H7 (cell line): ENCODE results near the gene GPR139.

GRCh38 chr16:16007593-16008427 lies 58.4 kb downstream of the ABCC1 start:
- RAMPAGE, long total RNA = no peak

DNA sequence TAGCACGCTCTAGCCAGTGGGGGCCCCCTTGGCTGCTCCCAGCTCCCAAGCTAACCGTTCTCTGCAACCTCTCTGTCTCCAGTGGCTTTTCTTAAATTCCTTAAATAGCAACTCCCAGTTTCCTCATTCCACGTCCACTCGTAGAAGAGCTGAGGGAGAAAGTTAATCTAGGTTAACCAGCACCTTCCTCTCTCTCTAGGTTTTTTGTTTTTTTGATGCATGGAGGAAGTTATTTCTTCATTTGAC lies 125.1 kb downstream of the ABCC1 start:
- RAMPAGE, long total RNA = no peak

DNA sequence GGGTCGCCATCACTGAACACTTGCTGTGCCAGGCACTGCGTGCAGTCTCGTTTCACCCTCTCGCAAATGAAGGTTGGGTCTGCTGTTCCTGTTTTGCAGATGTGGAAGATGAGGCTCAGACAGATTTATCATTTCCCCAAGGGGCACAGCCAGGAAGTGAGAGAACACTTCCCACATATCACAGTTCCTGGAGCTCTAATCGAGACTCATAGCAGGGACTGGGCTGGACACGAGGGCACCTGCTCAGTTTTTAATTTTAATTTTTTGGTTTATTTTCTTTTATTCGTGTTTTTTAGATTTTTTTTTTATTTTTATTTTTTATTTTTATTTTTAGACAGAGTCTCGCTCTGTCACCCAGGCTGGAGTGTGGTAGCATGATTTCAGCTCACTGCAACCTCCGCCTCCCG lies 122.6 kb downstream of the ABCC6 start:
- RAMPAGE, long total RNA = no peak

DNA sequence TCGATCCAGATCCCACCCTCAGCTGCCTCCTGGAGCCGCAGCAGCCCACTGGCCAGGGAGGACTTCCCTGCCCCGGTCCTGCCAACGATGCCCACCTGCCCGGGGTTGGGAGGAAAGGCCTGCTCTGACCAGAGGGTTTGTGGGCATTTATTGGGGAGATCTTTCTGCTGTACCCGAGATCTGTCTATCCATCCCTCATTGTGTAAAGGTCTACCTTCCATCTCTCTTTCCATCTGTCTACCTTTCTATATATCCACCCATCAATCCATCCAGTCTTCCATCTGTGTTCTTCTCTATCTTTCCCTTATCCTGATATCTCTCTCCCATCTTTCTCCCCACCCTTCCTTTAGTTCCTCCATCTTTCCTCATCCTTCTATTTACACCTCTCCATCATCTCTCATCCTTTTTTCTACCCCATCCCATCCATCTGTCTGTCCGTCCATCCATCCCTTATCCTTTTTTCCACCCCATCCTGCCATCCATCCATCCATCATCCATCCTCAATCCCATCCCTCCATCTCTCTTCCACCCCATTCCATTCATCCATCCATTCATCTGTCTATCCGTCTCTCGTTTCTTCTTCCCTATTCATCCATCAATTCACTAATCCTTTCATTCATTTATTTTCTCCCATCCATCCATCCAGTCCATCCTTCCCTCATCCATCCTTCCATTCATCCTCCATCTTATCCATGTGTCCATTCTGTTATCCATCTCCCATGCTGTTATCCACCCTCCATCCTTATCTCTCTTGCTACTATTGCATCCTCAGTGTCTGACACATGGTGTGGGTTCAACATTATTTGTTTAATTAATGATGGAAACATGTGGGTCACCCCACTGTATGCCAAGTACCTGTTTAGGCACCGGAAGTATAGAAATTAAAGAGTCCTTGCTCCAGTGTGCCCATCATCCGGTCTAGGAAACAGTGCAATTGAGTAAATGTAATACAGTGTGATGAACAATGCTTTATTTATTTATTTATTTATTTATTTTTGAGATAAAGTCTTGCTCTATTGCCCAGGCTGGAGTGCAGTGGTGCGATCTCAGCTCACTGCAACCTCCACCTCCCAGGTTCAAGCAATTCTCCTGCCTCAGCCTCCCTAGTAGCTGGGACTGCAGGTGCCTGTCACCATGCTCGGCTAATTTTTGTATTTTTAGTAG lies 68.0 kb downstream of the ABCC6 start:
- RAMPAGE, long total RNA = no peak

GRCh38 chr16:17227464-17227874 lies 243.3 kb downstream of the XYLT1 start:
- RAMPAGE, long total RNA = no peak

DNA sequence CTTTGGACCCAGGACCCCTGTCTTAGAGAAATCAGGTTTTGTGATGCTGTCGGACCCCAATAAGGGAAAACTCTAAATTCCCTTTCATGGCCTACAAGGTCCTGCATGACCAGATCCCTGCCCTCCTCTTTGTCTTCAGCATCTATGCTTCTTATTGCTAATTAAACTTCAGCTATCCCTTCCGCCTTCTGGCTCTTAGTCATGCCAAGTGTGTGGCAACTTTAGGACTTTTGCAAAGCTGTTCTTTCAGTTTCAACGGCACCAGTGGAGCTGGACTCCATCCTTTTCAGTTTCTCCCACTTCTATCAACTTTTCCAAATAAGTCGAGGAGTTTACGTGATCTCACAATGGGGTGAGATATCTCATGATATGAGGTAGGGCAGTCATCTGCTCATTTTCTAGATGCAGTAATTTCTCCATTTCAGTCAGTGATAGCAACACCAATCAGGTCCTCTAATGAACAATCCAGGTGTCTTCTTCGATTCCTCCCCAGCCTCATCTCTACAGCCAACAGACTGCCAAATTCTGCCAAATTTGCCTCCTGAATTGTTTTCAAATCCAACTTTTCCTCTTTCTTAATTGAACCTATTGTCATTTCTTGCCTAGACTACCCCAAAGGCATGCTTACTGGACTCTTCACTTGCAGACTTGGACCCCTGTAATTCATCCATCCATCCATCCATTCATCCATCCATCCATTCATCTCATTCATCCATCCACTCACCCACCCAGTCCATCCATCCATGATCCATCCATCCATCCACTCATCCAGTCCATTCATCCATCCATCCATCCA lies 232.0 kb downstream of the XYLT1 start:
- RAMPAGE, long total RNA = no peak

DNA sequence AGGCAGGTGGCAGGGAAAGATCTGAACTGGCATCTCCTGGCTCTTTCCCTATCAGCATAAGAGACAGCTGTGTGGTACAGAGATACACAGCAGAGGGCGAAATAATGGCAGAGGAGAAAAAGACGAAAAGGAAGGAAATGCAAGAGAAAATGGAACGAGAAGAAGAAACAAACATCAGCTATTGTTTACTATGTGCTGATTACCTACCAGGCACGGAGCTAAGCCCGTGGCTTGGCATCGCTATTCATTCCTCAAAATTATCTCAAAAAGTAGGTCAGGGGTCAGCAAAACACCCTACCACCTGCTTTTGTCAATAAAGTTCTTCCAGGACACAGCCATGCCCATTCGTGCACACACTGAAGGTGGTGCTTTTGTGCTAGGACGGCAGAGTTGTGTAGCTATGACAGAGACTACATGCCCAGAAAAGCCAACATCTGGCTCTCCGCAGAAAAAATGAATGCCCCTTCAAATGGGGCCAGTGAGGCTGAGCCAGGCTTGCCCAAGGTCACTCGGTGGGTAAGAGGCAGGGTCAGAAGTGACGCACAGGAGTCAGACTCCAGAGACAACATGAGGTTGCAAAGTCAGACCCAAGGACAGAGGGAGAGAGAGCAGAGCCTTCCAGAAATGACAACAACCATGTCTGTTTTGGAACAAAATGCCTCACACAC lies 200.2 kb downstream of the XYLT1 start:
- RAMPAGE, long total RNA = no peak

DNA sequence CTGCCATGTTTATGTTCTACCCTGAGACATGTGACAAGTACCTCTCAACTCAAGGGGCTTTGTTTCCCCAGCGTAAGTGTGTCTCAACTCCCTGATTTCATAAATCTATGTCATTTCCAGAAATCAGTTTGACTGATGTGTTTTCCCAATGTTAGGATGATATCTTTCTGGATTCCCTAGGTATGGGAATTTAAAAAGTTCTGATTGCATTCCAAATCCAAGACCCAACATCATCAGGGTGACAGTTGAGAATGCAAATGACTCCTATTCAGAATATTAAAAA lies 181.4 kb downstream of the XYLT1 start:
- RAMPAGE, long total RNA = no peak

DNA sequence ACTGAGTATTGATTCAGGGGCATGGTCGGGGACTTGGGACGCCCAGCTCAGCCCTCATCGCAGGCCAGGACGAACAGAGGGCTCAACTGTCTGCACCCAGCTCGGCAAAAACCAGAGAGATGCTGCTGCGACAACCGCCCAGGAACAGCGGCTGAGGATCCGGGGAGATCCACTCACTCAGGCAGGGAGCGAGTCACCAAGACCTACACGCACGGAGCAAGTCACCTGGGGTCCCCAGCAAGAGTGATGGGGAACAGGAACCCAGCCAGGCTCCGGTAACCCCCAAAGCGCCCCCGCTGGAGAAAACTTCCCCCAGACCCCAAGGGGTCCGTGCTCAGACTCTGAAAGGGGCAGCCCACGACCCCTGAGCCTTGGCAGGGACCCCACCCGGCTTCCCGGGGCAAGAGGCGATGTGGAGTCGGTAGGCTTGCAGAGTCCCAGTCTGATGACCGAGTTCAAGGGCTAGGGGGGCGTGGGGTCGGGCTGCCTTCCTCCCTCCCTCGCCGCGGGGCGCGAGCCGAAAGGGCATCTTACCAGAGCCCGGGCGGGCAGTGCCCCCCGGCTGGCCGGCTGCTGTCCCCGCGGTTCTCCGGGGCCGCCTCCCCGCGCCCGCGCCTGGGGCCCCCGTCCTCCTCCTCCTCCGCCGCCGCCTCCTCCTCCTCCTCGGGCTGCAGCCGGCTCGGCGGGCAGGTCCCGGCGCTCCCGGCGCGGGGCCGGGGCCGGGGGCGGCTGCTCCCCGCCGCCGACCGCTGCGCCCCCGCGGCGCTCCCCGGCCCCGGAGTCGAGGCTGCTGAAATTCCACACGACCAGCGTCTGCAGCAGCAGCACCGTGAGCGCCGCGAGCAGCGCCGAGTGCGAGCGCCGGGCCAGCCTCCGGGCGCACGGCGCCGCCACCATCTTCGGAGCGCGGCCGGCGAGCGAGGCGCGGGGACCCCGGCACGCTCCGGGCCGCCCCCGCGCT lies 580 bp downstream of the XYLT1 start:
- RAMPAGE, long total RNA = no peak

DNA sequence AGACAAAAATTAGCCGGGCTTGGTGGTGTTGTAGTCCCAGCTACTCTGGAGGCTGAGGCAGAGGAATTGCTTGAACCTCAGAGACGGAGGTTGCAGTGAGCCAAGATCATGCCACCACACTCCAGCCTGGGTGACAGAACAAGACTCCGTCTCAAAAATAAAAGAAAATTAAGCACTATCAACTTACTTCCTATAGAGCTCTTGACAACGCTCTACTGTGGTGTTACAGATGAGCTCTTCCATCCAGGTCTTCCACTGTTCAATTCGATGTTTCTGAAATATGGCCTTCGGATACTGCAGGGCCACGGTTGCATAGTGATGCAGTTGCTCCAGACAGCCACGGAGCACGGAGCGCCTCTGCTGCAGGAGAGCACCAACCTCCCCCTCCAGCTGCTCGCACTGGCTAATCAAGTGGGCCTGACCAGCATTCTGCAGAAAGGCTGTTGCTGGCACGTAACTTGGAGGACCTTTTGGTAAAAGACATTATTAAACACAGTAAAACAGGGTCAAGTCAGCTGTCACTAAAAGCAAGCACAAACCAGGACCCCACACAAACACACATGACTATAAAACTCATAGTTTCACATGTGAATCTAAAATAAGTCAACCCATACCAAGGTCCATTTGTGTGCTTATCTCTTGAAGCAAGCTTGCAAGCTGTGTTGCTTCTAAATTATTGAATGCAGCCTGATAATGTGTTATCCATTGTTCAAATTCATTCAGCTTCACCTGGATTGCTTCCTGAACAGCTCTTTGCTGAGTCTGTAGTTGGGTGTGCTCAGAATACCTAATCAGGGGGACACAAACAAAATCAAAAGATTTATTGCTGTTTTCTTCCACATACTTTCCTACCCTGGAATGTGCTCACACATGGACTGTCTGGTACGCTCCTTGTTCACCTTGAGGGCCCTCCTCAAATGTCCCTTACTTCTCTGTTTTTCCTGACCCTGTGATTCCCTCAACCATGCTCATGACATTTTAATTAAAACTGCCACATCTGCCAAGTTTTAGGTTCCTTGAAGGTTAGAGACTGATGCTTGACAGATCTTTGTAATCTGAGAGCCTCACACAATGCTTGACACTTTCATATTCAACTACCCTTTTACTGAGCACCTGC lies 34.8 kb upstream of the ARL6IP1 start:
- RAMPAGE, long total RNA = no peak

- RAMPAGE, long total RNA = no peak
Observed at GRCh38 chr16:18927651-18928069, 1.5 kb upstream of the SMG1 start.

DNA sequence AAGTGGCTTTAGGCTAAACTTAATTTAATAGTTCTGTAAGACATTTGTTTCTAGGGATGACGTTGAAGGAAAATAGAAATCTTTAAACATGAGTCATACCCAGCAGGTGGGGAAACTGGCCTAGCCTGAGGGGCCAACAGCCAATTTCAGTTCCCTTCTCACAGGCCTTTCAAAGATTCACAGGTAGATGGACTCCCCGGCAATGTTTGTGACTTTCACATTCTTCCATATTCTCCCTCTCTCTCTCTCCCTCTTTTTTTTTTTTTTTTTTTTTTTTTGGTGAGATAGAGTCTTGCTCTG lies 18.0 kb upstream of the ITPRIPL2 start:
- RAMPAGE, long total RNA = no peak

GRCh38 chr16:19118472-19119295 lies 4.9 kb downstream of the ITPRIPL2 start:
- RAMPAGE, long total RNA = no peak

GRCh38 chr16:19135769-19136653 lies 22.2 kb downstream of the ITPRIPL2 start:
- RAMPAGE, long total RNA = no peak

DNA sequence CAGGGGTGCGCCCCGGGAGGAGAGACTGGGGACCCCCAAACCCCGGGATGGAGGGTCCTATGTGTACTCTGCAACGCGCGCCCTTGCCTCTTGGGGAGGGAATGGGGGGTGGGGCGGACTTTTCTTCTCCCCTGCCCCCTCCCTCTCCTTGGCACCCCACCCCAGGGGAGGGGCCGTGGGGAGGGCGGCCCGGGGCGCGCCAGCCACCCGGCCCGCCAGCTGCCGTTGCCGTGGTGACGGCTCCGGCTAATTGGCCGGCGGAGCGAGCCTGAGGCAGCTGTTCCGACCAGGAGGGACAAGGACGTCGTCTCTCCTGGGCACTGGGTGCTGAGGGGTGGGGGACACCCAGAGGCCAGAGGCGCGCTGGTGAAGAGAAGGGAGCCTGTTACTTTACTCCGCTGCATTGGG lies 780 bp downstream of the SYT17 start:
- RAMPAGE, long total RNA = no peak

DNA sequence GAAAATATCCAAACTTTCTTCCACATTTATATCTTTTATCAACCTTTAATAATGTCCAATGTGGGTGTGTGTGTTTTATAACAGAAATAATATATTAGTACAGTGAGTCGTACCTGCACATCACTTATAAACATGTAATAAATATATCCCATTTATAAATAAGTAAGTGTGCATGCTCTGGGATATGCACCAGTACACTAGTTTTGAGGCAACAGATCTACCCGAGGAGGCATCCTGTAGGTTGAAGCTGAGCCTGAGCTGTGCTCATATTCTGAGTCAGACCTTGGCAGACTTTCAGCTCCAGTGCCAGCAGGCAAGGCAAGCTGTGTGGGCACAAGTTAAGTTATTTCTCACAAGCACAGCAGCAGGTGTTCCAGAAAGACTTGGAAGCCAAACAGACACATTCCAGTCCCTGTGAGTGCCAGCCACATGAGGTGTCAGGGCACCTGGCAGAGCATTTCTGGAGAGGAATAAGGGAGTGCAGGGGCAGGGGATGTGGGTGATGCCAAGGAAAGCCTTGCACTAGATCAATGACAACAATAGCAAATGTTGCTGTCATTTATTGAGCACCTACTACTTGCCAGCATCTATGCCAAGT lies 1.3 kb upstream of the CLEC19A start:
- RAMPAGE, long total RNA = no peak

- RAMPAGE, long total RNA = no peak
Observed at GRCh38 chr16:19348571-19349367, 63.2 kb downstream of the CLEC19A start.

GRCh38 chr16:19704859-19705217 lies 13.2 kb downstream of the KNOP1 start:
- RAMPAGE, long total RNA = no peak

- RAMPAGE, long total RNA = no peak
Observed at GRCh38 chr16:20073766-20074152, at the start of gene GPR139. Gene GPR139, minus strand, starts transcription at chr16:20073890.

DNA sequence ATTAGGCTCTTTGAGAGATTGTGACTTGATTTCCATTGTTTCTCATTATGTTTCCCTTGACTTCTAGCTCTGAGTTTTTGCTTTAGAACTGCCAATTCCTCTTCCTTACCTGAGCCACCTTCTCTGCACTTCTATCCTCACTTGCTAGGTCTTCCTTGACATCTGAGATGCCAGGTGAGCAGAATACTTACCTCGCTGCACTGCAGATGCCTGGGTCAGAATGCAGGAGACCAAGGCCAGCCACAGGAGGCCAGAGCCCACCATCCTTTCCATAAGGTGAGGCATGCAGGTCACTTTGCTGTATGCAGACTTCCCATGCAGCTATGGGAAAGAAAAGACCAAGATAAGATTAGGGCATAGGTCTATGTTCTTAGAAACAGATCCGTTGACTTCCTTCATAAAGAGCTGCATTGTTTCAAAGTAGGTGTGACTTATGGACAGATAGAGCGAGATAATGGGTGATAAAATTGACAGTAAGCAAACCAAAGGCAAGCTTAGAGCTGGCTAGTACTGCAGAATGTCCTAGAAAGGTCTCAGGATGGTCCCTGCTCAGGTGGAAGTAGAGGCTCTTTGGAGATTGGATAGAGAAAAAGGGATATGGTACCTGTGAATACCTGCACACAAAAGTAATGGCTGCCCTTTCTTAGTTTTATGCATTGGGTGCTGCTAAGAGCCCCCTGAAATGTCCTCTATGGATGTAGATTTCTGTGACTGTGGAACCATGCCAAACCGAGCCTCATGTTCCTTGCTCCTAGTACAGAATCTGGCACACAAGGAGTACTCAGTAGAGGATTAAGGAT lies 966 bp downstream of the GP2 start:
- RAMPAGE, long total RNA = no peak